Foreskin keratinocyte (primary cell): ENCODE measurements around a stretch of chr7.

DNA sequence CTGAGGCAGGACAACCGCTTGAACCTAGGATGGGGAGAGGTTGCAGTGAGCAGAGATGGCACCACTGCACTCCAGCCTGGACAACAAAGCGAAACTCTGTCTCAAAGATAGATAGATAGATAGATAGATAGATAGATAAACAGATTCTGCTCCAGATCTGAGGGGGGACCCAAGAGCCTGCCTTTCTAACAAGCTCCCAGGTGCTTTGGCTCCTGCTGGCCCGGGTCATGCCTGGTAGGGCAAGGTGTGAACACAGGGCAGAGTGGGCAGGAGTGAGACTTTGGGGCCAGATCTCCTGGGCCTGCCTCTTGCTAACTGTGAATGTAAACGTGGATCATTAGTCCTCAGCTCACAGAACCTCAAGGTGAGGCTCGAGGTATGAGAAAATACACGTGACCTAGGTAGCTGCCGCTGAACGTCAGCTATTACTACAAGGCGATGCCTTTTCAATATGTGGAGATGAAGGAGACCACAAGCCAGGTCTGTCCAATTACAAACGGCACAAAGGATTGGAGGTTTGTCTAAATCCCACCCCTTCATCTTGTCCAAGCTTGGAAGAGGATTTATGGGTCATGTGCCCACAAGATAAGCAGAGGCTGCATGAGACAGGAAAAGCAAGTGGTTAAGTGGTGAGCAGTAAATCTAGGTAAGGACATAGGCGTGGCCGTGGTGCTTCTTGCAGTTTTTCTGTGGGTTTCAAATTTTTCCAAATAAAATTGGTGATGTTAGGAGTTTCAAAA is 1.5 kb upstream of the IQCA1L start:
- RAMPAGE, total RNA = no peak

DNA sequence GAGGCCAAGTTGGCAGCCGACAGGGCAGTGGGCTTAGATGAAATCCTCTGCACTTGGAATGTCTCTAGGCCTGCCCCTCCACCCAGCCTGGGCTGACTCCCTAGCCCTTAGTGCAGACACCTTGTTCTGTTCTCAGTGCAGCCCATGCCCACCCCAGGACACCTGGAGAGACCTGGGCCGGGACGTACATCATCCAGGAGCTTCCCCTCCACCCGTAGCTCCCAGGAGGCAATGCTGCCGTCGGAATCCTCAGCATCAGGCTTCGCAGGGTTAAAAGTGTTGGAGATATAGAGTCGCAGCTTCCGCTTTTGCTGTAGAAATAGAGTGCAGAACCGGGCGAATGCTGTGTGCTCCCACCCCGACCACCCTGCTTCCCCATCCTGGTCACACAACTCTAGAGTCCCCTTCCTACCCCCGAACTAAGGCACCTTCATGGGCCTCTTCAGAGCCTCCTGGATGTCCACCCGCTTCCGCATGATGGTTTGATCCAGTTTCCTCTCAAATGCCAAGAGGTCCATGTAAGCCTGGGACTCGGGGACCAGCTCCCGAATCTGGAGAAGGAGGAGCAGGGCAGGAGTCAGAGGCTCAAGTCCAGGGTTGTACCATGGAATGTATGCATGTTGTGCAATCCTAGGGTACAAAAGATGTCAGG is 6.1 kb downstream of the SMARCD3 start:
- RAMPAGE, total RNA = no peak

- RAMPAGE, total RNA = no peak
These were observed 477 bp downstream of the SMARCD3 start for GRCh38 chr7:151247940-151248493.

DNA sequence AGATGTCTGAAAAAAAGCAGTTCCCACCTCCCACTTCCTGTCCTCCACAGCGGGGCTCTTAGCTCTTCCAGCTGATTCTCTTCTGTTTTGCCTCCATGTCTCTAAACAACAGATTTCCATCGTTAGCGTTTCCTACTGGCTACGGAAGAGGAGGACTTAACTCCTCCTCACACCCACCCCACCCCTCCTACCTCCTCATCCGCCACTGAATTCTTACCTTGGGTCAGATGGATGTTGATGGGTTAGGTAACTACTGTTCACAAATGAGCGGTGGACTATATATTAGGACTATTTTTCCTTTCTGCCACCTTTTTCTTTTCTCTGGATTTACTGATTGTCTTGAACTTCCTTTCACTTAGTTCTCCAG is 36.7 kb upstream of the NUB1 start:
- RAMPAGE, total RNA = no peak

- RAMPAGE, total RNA = no peak
These were observed 10.3 kb downstream of the NUB1 start for GRCh38 chr7:151351846-151352398.

- RAMPAGE, total RNA = no peak
These were observed 11.1 kb downstream of the CRYGN start for GRCh38 chr7:151428703-151429455.

DNA sequence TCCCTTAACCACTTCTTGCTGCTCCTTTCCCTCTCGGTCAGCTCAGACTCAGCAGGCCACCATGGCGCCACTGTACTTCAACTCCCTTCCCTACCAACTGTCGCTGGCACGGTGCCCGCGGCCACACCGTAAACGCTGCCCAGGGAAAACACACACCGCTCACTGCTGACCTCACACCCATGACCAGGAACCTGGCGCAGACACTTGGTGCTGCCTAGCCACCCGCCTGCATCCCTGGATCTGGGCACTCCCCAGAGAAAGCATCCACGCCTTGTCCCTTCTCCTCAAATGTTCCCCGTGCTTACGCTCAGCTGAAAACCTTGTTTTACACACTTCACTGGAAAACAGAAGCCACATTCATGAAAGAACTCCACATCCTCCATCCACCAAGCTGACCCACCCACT is 28.4 kb upstream of the CRYGN start:
- RAMPAGE, total RNA = no peak

GRCh38 chr7:151472721-151473302 is 32.9 kb upstream of the CRYGN start:
- RAMPAGE, total RNA = no peak

DNA sequence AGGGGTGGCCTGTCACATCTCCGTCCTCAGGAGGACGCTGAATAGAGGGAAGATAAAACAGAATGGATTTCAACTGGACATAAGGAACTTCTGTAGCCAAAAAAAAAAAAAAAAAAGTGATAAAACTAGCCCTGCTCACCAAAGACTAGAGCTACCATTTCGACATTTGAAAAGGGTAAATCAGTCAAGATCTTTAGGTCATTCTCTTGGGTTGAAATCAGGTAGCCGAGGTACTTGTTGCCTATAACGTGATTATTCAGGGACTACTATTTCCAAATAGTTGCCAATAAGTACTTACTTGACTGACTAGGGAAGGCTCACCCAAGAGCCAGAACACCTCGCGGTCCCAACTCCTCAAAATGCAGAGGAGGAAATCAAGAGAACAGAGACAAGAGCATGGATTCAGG is 2.1 kb downstream of the RHEB start:
- RAMPAGE, total RNA = no peak

DNA sequence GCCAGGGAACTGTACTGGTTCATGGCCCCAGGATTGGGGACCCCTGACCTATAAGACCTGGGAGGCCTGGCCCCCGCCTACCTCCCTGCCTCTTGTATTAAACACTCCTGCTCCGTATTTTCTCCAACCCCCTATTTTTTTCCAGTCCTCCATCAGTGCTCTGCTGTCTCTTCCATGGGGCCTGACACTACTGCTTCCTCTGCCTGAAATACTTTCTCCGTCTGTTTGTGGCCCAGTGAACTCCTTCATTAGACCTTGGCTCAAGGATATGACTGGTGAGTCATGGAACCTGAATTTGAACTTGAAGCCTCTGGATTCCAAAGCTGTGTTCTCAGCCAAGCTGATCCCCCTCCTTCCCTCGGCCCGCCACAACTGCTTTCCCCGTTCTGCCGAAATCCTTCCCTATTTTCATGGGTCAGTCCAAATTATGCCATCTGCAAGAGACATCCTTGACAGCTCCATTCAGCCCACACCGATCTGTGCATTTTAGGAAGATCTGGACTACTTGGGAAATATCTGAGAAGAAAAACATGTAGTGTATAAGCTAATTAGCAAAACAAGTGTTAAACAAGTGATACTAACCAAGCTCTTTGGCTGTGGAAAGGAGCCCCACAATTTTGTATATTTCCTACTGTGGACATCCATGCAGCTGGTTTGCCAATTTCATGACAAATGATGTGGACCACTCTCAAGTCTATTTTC is 80.2 kb upstream of the RHEB start:
- RAMPAGE, total RNA = no peak

GRCh38 chr7:151608049-151608339 is 88.3 kb upstream of the RHEB start:
- RAMPAGE, total RNA = no peak

DNA sequence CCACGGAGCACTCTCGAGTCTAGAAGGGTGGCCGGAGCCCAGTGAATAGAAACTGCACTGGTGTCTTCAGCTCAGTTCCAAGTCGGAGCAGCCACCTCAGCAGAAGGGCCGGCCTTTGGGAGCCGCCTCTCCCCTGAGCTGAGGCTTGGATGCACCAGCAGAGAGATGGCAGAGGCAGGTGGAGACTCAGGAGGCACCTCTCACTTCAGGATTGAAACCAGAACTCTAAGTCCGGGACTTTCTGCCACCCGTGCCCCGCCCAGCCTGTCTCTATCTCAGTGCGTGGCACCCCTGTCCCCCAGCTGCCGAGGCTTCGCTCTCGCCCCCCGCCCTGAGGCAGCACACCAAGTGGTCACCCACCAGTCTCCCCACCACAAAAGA is 166.9 kb downstream of the PRKAG2 start:
- RAMPAGE, total RNA = no peak

DNA sequence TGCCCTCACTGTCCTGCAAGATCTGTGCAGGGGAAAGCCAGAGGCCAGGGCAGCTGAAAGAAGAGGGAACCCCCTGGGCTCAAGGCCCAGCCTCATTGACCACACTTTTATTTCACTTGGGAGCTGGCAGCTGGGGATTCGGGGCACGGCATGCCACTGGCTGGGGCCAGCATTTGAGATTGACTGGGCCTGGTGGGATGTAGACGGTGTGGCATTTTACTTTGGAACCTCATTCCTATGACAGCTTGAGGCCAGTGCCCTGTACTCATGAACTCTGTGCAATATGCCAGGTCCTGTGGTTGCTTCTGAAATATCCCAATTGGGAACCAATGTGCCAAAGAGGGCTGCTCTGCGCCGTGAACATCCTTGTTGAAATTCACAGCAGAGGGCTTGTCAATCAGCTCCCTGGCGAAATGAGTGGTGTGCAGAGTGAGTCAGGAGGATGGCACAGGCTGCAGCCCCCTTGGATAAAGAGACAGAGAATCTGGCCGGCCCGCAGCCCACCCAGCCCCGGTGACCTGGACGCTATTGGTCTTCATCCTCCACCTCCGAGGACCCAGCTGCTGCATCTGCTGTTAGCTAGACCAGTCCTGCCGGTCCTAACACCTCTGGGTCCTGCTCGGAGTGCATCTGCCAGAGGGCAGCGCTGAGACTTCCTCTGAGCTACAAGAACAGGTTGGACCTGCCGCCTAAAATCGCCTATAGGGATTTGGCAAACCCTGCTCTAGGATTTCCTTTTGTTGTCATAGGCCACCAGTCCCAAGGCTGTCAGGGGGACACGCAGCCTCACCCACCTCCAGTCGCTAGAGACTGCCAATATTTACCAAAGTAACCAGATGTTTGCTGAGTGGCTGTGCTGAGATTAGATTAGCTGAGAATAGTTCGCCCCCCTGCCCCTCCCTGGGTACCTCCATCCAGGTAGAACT is 58.0 kb downstream of the PRKAG2 start:
- RAMPAGE, total RNA = no peak

GRCh38 chr7:151822379-151823244 is 54.3 kb downstream of the PRKAG2 start:
- RAMPAGE, total RNA = no peak

DNA sequence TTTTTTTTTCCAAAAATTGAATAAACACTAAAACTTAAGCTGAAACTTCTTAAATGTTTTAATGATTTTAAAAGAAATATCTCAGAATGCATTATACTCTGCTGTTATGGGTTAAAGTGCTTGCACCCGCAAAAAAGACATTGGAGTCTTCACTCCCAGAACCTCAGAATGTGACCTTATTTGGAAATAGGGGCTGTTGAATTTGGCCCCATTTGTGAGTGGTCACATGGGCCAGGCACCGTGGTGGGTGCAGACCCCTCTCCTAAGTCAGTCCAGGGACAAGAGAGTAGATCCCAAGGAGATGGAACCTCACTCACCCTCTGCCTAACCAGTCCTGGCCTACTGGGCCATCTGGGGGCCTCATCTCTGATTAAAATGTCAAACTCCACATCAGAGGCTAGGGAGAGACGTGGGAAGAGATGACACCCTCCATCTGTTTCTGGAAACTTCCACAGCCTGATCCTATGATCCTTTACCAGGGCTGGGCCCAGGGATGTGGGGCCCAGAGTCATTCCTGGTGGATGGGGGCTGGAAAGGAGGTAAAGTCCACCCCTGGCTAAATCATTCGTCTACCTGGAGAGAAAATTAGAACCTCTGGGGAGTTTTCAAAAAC is 53.6 kb downstream of the PRKAG2 start:
- RAMPAGE, total RNA = no peak

DNA sequence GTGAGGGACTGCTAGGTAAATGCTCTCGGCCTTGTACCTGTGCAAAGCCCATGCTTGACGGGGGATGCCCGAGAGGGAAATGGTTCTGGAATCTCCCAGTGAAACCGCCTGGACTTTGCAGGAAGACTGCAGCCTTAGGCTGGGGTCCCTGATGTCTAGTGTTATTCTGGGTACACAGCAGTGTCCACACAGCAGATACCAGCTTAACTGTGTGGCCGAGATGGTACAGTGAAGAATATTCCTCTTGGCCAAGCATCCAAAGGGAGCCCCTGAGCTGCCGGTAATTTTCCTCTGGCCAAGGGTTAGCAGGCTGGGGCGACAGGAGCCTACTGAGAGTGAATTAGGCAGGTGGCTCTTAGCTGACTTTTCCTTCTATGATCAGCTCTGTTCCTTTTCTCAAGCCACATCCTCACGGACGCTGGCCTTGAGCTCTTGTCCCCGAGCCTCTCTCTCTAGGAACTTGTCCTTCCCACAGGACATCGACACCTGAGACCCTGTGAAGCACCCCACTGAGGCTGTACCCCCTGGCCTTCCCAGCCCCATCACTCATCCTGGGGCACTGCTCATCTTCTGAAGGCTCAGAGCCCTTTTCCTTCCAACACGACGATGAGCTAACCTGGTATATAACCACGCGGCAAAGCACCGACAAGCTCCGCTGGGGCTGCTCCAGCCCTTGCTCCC is 29.7 kb downstream of the PRKAG2 start:
- RAMPAGE, total RNA = no peak

GRCh38 chr7:151851709-151852229 is 25.1 kb downstream of the PRKAG2 start:
- RAMPAGE, total RNA = no peak

DNA sequence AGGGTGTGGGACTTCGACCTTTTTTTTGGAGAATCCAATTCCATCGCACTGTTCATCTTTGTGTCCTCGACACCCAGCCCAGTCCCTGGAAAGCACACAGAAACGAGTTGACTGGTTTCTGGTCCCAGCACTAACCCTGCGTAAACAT is 9.4 kb downstream of the PRKAG2 start:
- RAMPAGE, total RNA = no peak

GRCh38 chr7:152130753-152131609 is 105.5 kb downstream of the GALNT11 start:
- RAMPAGE, total RNA = no peak

DNA sequence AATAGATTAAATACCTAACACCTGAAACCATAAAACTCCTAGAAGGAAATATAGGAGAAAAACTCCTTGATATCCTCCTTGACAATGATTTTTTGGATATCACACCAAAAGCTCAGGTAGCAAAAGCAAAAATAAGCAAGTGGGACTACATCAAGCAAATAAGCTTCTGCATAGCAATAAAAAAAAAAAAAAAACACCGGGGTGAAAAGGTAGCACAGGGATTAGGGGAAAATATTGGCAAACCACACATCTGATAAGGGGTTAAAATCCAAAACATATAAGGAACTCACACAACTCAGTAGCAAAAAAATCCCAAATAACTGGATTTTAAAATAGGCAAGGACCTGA is 188.1 kb downstream of the GALNT11 start:
- RAMPAGE, total RNA = no peak